ENCODE measurements around the gene RAB12.

DNA sequence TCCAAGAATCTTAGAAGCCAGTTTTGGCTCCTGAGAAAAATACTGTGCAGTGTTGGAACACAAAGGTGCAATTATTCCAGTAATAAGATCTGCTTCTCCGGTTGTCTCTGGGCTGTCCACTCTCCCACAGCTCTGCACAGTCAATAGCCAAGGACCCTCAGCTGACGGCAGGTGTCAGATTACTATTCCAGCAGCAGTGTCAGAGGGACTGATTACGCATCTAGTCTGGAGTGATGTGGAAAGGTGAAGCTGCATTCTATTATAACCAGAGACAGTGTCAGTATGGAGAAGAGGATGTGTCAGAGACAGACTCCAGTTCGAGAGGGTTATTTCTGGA lies 163.5 kb upstream of the TMEM200C start:
- PRO-cap, result no peak
CAGE:
- cytosol, long polyA minus RNA, result no peak
- cytosol, long polyA plus RNA, result no peak
- long polyA plus RNA, result no peak
- nucleus, long polyA minus RNA, result no peak
- nucleus, long polyA plus RNA, result no peak

DNA sequence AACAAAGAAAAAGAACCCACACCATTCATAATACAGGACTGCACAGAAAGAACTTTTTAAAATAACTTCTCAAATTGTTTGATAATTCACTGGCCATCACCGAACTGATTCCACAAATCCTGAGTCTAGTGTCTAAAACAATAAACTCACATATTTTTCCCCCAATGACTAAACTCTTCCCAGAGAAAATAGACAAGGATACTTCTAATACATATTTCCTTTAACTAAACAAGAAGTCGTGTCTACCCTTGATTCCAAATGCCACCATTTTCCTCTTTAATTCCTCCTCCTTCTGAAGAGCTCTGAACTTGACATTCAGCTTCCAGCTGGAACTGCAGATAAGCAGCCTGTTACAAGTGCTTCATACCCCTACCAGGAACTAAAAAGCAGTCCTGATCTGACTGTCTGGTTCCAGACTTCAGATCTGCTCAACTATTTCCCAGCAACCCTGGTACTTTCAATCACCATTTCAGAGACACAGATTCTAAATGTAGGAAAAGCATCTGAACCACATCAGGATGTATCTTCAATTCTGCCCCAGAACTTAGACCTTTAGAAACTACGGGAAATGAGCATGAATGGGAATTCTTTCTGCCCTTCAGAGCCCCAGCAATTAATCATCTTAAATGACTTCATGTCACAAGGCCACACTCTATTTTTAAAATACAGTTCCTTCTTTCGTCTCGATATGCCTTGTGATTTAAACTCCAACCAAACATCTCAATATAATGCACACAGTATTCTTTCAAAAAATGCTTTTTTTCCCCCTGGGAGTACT lies 159.6 kb downstream of the L3MBTL4 start:
- PRO-cap, result no peak
CAGE:
- cytosol, long polyA minus RNA, result no peak
- cytosol, long polyA plus RNA, result no peak
- long polyA plus RNA, result no peak
- nucleus, long polyA minus RNA, result no peak
- nucleus, long polyA plus RNA, result no peak

- PRO-cap, result no peak
CAGE:
- cytosol, long polyA minus RNA, result no peak
- cytosol, long polyA plus RNA, result no peak
- long polyA plus RNA, result no peak
- nucleus, long polyA minus RNA, result no peak
- nucleus, long polyA plus RNA, result no peak
These were observed 103.4 kb downstream of the L3MBTL4 start for GRCh38 chr18:6311091-6311886.

DNA sequence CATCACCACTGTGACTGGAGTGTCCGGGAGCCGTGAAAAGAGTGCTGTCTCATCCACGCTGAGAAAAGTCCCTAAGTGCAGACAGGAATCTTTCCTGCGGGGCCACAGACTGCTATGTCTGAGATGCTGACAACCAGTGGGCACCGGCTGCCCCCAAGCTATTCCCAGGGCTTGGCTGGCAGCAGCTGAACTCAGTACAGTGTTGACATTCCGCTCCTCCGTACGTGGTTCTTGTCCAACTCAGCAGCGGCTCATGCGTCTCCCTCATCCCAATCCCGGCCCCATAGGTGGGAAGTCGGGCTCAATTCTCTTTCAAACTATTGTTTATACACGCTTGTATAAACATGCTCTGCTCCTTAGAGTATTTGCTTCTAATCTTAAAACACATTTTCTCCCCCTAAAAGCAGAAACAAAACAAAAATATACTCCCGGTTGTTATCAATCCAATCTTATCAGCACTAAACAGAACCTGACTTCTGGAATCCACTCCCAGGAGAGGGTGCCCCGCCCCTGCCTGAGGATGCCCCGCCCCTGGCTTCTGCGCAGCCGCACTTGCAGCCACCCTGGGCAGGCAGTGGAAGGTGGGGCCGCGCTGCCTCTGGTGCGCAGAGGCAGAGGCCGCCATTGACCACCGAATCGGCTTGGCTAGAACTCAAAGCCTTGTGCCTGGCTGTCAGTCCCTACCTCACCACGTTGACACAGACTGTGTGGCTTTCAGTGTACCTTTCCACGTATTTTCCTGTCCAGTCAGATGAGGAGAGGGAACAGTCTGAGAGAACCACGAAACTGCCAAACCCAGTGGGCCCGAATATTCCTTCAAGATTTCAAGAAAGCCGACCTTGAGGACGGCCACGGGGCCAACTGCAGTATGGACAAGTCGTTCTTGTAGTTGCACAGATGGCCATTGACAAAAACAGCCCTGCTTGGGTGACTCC lies 46.5 kb upstream of the ARHGAP28 start:
- PRO-cap, result no peak
CAGE:
- cytosol, long polyA minus RNA, result no peak
- cytosol, long polyA plus RNA, result no peak
- long polyA plus RNA, result no peak
- nucleus, long polyA minus RNA, result no peak
- nucleus, long polyA plus RNA, result no peak

DNA sequence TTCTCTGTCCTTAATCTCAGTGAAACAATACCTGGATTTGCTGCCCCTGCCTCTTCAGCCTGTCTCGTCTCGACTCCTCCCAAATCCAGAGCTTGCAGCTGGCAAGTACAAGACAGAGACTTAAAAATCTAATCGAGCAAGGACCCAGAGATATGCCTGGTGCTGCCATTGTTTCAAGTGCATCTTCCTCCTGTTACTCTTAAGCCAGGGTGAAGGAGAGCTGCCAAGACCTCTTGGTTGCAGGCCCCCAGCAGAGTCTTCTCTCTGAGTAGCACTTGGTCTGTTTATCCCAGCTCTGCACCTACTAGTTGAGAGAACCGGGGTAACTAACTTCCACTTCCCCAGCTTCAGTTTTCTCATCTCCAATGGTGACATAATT lies 59.3 kb downstream of the LRRC30 start:
- PRO-cap, result no peak
CAGE:
- cytosol, long polyA minus RNA, result no peak
- cytosol, long polyA plus RNA, result no peak
- long polyA plus RNA, result no peak
- nucleus, long polyA minus RNA, result no peak
- nucleus, long polyA plus RNA, result no peak

- PRO-cap, result no peak
CAGE:
- cytosol, long polyA minus RNA, result no peak
- cytosol, long polyA plus RNA, result no peak
- long polyA plus RNA, result no peak
- nucleus, long polyA minus RNA, result no peak
- nucleus, long polyA plus RNA, result no peak
These were observed 10.6 kb downstream of the PTPRM start for GRCh38 chr18:7577562-7578349.

GRCh38 chr18:7607417-7607991 lies 40.4 kb downstream of the PTPRM start:
- PRO-cap, result no peak
CAGE:
- cytosol, long polyA minus RNA, result no peak
- cytosol, long polyA plus RNA, result no peak
- long polyA plus RNA, result no peak
- nucleus, long polyA minus RNA, result no peak
- nucleus, long polyA plus RNA, result no peak

DNA sequence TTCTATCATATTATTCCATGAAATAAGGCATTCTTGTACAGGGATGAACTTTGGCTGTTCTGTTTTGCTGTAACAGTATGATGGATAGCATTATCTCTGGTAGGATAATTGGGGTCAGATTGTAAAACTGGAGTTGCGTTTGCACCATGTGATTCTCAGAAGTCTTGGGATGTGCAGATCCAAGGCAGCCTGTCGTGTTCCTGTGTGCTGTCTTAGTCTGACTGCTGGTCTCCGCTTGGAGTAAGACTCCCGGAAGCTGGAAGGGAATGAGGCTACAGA lies 250.4 kb downstream of the PTPRM start:
- PRO-cap, result no peak
CAGE:
- cytosol, long polyA minus RNA, result no peak
- cytosol, long polyA plus RNA, result no peak
- long polyA plus RNA, result no peak
- nucleus, long polyA minus RNA, result no peak
- nucleus, long polyA plus RNA, result no peak

DNA sequence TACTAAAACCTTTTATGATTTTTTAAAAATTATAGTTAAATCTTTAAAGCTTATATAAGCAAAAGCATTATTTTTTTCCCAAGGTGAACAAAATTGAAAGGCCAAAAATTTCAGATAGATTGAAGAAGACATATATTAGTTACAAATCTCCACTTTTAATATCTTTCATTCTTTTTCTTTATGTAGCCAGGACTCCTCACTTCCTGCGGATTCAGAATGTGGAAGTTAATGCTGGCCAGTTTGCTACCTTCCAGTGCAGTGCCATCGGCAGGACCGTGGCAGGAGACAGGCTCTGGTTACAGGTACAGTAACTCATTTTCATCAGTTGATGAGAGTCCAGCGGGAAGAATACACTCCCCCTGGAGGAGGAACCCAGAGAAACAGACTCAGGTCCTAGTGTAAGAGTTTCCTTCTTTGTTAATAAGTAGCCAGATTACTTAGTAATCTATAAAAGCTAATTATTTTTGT lies 359.3 kb downstream of the PTPRM start:
- PRO-cap, result no peak
CAGE:
- cytosol, long polyA minus RNA, result no peak
- cytosol, long polyA plus RNA, result no peak
- long polyA plus RNA, result no peak
- nucleus, long polyA minus RNA, result no peak
- nucleus, long polyA plus RNA, result no peak

- PRO-cap, result no peak
CAGE:
- cytosol, long polyA minus RNA, result no peak
- cytosol, long polyA plus RNA, result no peak
- long polyA plus RNA, result no peak
- nucleus, long polyA minus RNA, result no peak
- nucleus, long polyA plus RNA, result no peak
These were observed 495.7 kb upstream of the RAB12 start for GRCh38 chr18:8113499-8113901.

GRCh38 chr18:8253045-8253497 lies 356.2 kb upstream of the RAB12 start:
- PRO-cap, result no peak
CAGE:
- cytosol, long polyA minus RNA, result no peak
- cytosol, long polyA plus RNA, result no peak
- long polyA plus RNA, result no peak
- nucleus, long polyA minus RNA, result no peak
- nucleus, long polyA plus RNA, result no peak

DNA sequence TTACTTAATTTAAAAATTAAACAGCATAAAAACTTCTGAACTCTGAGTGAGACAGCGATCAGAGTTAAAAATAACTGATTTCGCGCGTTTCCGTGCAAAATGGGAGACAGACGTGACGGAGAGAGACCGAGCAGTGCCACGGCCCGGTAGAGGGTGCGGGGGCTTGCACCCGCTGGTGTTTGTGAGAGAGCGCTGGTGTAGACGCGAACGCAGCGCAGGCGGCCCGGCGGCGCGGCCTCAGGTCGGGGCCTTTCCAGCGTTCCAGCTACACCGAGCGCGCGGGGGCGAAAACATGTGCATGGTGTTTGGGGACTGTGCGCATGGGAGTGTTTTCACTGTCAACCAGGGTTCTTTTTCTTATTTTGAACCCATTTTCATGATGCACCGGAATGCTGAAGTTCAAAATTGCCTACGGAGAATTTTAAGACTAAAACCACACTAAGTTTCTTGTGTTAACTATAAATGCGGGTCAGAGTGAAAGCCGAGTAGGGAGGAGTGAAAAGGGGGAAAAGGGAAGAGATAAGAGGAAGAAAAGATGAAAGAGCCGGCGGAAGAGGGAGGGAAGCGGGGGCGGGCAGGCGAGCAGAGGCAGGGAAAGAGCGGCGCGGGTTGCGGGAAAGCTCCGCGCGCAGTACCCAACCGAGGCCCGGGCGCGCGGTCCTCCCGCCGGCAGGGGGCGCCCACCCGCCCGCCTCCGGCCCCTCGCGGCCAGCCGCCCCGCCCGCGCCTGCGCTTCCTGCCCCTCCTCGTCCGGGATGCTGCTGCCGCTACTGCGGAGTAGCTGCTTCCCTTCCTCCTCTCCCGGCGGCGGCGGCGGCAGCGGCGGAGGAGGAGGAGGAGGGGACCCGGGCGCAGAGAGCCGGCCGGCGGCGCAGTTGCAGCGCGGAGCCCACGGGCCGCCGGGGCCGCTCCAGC lies at the start of gene RAB12:
Gene RAB12, plus strand, starts transcription at position 753 of the 915 bp plus-strand sequence.
- PRO-cap, result bidirectional peak, plus-strand start at position 797 of the sequence, minus-strand start at position 632 of the sequence
CAGE:
- cytosol, long polyA minus RNA, result start-site peak on the plus strand centred at position 760 of the sequence, 57 bp wide, 17 reads
- cytosol, long polyA plus RNA, result start-site peak on the plus strand centred at position 782 of the sequence, 112 bp wide, 39 and 86 reads in 2 replicates
- long polyA plus RNA, result no peak
- nucleus, long polyA minus RNA, result start-site peak on the plus strand centred at position 767 of the sequence, 30 bp wide, 263 reads
- nucleus, long polyA plus RNA, result no peak

GRCh38 chr18:8615354-8615913 lies 6.2 kb downstream of the RAB12 start:
- PRO-cap, result no peak
CAGE:
- cytosol, long polyA minus RNA, result no peak
- cytosol, long polyA plus RNA, result no peak
- long polyA plus RNA, result no peak
- nucleus, long polyA minus RNA, result no peak
- nucleus, long polyA plus RNA, result no peak

DNA sequence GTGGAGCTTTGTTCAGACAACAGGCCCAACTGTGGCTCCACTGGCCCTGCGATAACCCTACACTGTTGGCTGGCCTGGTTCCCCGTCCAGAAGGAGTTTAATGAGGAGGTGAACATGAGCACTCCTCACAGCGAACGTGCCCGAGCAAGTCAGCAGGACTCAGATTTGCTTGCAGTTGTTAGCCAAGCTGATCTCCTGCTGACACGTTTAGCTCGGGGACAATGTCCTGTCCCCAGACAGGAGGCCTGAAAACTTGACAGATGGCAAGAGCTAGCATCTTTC lies 20.1 kb upstream of the MTCL1 start:
- PRO-cap, result no peak
CAGE:
- cytosol, long polyA minus RNA, result no peak
- cytosol, long polyA plus RNA, result no peak
- long polyA plus RNA, result no peak
- nucleus, long polyA minus RNA, result no peak
- nucleus, long polyA plus RNA, result no peak

DNA sequence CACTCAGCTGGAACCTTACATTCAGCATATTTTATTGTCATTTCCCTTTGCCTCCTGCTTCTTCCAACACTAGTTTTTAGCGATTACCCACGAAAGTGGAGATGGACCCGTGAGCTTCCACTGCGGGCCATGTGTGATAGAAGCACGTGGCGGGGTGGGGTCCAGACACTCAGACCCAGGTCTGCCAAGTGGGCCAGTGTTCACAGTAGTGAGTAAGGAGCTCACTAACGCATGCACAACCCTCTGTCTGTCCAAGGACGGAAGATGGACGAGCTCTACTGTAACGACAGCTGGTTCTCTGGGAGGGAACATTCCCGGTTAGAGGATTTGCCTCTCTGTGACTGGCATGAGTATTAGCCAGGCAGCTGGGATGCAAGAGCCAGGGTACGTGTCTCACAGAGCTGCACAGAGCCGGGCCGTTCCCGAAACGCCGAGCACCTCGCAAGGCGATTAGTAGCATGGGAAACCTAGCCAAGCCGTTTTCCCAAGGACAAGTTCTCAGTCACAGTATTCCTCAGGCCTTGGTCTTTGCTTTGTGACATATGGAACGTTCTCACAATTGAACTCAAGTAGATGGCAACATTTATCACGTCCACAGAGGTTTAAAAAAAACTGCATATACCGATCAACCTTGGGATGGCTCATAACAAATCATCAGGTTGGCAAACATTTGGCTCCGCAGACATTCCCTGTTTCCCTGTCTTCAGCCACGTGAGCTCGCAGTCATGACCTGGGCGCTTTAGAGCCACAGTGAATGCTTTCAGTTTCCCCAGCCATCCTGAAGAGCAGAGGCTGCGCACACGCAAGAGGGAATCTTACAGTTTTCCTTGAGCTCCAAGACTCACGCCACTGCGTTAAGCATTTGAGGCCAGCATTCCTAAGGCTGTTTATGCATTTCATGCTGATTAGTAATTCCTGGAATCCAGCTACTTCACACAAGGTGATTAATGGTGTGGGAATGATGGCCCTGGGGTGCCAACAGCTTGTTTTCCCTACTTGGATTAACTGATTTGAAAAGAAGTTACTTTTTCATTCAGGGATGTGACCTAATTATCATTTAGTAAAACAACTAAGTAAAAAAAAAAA lies 94.8 kb downstream of the MTCL1 start:
- PRO-cap, result bidirectional peak, plus-strand start at position 788 of the sequence, minus-strand start at position 741 of the sequence
CAGE:
- cytosol, long polyA minus RNA, result no peak
- cytosol, long polyA plus RNA, result no peak
- long polyA plus RNA, result no peak
- nucleus, long polyA minus RNA, result no peak
- nucleus, long polyA plus RNA, result no peak

- PRO-cap, result no peak
CAGE:
- cytosol, long polyA minus RNA, result no peak
- cytosol, long polyA plus RNA, result no peak
- long polyA plus RNA, result no peak
- nucleus, long polyA minus RNA, result no peak
- nucleus, long polyA plus RNA, result no peak
These were observed 48.3 kb downstream of the ANKRD12 start for GRCh38 chr18:9184677-9185439.

DNA sequence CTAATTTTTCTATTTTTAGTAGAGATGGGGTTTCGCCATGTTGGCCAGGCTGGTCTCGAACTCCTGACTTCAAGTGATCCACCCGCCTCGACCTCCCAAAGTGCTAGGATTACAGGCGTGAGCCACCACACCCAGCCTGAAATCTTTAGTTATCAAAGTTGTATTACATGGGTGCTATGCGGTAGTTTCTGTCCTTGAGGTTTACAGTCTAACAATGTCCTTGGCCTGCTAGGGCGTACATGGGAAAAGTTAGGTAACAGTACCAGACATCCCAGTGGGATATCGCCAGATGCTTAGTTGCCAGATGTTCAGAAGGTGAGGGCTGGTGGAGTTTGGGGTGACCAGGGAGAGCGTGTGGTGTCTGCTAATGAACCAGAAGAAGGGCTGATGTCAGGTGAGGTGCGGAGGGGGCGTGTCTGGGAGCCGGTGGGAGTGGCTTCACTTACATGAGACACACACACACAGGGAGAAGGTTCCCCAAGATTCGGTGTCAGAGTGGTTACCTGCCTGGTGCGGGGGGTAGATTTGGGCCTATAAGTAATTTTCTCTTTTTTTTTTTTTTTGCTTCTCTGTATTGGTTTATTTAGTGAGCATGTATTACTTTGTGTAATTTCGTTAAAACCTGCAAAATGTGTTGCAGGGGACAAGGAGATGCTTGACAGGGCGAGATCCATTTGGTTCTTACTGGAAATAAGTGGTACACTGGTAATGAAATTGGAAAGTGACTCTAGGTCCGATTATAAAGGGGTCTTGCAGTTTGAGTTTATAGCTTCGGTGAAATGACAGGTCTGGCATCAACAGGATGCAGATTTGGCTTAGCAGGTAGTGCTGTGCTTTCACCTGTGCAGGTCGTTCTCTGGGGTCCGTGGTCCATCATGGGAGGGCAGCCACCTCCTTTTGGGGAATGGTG lies 12.3 kb downstream of the RAB31 start:
- PRO-cap, result no peak
CAGE:
- cytosol, long polyA minus RNA, result no peak
- cytosol, long polyA plus RNA, result no peak
- long polyA plus RNA, result no peak
- nucleus, long polyA minus RNA, result no peak
- nucleus, long polyA plus RNA, result no peak

GRCh38 chr18:9738408-9738975 lies 30.4 kb downstream of the RAB31 start:
- PRO-cap, result no peak
CAGE:
- cytosol, long polyA minus RNA, result no peak
- cytosol, long polyA plus RNA, result no peak
- long polyA plus RNA, result no peak
- nucleus, long polyA minus RNA, result no peak
- nucleus, long polyA plus RNA, result no peak

GRCh38 chr18:9771941-9772266 lies 63.8 kb downstream of the RAB31 start:
- PRO-cap, result no peak
CAGE:
- cytosol, long polyA minus RNA, result no peak
- cytosol, long polyA plus RNA, result no peak
- long polyA plus RNA, result no peak
- nucleus, long polyA minus RNA, result no peak
- nucleus, long polyA plus RNA, result no peak

GRCh38 chr18:9898855-9899584 lies 13.2 kb downstream of the TXNDC2 start:
- PRO-cap, result no peak
CAGE:
- cytosol, long polyA minus RNA, result no peak
- cytosol, long polyA plus RNA, result no peak
- long polyA plus RNA, result no peak
- nucleus, long polyA minus RNA, result no peak
- nucleus, long polyA plus RNA, result no peak